AG10803 (cell line): ENCODE data around the gene CD7.

- RRBS, result no CpG with 5 or more reads among the region's 6 CpGs
These were observed 52.7 kb downstream of the CCDC57 start for GRCh38 chr17:82159956-82160294.

DNA sequence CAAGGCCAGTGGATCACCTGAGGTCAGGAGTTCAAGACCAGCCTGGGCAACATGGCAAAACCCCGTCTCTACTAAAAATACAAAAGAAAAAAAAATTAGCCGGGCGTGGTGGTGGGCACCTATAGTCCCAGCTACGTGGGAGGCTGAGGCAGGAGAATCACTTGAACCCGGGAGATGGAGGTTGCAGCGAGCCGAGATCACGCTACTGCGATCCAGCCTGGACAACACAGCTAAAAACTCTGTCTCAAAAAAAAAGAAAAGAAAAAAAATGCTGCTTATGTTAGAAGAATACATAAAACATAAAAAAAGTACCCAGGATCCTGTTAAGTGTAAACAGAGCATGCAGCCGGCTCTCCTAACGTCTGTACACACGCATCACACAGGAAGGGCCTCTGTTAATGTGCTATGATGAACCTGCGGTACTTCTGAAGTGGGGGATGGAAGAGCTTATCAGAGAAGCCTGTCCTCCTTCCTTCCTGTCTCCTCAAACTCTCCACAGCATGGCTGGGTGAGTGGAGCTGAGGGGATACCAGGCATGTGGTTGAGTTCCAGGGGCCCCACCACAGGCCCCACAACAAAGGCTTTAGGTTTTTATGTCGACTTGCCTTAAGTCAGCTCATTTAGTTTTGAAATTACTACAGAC, 12.0 kb downstream of the CCDC57 start:
- RRBS, result no CpG with 5 or more reads among the region's 14 CpGs

- RRBS, result no CpG with 5 or more reads among the region's 10 CpGs
These were observed 10.5 kb downstream of the SLC16A3 start for GRCh38 chr17:82239366-82239660.

DNA sequence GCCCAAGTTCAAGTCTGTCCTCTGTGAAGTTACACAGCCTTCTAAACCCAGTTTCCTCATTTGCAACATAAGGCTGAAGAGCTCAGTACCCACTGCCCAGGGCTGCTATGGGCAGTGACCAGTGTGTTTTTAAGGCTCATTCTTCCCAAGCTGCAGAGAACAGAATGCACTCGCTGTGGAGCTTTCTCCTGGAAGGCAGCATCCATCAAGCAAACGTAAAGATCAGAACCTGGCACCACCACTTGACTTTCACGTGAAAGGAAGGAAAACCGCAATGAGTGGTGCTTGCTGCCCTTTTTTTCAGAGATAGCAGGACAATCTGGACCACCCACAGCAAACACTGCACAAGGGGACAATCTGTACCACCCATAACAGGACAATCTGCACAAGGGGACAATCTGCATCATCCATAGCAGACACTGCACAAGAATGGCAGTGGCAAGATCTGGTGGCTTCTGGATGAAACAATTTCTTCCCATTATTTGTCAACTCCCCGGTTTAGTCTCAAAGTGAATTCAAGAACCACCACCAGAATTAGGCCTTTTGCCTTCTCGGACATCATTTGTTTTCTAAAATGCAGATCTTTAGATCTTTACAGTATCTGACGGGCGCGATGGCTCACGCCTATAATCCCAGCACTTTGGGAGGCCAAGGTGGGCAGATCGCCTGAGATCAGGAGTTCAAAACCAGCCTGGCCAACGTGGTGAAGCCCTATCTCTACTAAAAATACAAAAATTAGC, 11.0 kb downstream of the CSNK1D start:
- RRBS, result no CpG with 5 or more reads among the region's 12 CpGs

DNA sequence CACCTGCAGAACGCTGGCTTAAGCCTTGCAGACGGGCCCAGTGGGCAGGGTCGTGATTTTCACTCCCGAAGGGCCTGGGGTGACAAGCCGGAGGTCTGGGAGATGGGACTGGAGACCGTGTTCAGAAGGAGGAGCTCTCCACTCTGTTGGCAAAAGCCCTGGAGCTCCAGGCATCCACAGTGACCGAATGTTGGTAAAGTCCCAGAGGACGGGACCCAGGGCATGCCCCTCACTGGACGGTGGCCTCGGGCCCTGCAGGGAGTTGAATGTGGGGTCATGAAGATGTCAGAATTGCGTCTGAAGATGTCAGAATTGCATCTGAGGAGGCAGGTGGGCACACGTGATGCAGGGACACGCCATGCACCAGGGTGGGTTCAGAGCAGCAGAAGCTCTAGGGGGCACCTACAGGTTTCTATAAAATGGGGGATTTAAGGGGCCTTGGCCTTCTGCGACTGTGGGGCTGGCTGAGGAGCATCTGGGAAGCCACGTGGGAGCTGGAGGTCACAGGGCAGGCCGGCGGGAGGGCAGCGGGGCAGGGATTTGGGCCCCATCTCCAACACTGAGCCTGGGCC, 18.5 kb downstream of the CD7 start:
- RRBS, result 75% methylated on average over 3 of the region's 18 CpGs

GRCh38 chr17:82303242-82303665, 14.2 kb downstream of the CD7 start:
- RRBS, result 56% methylated on average over 2 of the region's 17 CpGs

DNA sequence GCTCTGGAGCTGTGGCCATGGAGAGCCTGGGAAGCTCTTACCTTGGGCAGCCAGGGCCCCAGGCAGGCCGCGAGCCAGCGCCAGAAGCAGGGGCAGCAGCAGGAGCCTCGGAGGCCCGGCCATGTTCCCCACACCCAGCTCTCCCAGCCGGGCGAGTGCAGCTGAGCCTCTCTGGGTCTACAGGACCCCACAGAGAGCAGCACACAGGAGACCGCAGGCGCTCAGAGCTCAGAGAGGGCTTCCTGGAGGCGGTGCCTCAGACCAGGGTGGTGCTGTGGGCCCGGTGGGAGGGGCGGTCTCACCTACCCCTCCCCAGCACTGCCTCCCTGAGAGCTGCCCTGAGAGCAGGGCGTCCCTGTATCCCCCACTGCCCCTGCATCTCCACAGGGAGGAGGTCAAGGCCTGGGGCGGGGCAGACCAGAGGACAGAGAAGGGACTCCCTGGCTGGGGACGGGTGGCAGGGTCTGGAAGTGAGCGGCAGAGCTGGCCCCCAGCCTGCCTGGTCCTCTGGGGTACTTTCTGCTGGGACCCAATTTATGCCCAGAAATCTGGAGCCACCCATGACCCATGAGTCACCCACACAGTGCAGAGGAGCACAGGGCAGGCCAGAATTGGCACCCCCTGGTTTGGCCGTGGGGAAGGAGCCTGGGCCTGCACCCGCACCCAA, at the start of gene CD7:
CD7 (minus strand) TSS at position 236 of the 667 bp plus-strand sequence.
- RRBS, result 0% methylated on average over 2 of the region's 18 CpGs

DNA sequence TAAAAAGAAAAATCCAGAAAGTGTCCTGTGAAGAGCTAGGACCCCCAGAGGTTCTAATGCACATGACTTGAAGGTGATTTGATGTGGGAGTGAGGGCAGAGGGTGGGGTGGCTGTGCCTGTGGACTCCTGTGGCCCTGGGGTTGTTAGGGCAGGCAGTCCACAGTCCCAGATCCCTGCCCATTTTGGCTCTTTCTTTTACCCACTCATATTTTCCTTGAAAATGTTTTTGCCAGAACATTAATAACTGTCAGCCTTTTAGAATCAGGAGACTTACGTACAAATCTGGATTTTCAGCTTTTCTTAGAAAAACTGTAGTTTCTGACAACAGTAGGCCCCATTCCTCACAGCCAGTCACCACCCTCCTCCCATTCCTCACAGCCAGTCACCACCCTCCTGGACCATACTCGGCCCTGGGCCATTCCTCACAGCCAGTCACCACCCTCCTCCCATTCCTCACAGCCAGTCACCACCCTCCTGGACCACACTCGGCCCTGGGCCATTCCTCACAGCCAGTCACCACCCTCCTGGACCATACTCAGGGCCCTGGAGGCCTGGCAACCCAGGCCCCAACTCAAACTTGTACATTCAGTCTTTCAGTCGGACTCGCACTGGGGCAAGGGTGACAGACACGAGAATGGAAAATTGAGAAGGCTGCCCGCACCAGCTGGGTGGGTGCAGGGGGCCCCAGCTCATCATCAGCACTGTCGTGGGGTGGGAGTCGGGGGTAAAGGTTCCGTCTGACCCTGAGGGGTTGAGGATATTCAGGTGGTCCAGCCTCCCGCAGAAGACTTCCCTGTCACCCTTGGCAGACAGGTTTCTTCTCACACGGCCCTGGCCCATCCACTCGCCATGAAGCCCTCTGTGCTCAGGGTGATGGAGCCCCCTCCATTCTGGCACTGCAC, 30.5 kb downstream of the NARF start:
- RRBS, result no CpG with 5 or more reads among the region's 13 CpGs

DNA sequence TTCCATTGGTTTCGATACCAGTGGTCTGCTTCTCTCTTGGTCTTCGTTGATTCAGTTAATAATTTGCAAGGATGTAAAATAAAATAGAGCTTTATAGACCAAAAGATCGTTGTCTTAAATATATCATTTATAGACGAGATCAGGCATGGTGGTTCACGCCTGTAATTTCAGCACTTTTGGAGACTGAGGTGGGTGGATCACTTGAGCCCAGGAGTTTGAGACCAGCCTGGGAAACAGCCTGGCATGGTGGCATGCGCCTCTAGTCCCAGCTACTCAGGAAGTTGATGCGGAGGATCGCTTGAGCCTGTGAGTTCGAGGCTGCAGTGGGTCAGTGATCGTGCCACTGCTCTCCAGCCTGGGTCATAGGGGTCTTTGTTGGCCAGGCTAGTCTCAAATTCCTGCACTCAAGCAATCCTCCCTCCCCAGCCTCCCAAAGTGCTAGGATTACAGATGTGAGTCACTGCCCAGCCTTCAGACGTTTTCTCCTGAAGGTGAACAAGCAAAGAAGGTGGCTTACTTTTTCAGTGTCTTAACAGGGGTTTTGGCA, 41.1 kb downstream of the FOXK2 start:
- RRBS, result no CpG with 5 or more reads among the region's 11 CpGs

GRCh38 chr17:82563130-82563861, 43.8 kb downstream of the FOXK2 start:
- RRBS, result no CpG with 5 or more reads among the region's 14 CpGs

GRCh38 chr17:82613224-82614302, 34.7 kb downstream of the WDR45B start:
- RRBS, result 91% methylated on average over 12 of the region's 53 CpGs

DNA sequence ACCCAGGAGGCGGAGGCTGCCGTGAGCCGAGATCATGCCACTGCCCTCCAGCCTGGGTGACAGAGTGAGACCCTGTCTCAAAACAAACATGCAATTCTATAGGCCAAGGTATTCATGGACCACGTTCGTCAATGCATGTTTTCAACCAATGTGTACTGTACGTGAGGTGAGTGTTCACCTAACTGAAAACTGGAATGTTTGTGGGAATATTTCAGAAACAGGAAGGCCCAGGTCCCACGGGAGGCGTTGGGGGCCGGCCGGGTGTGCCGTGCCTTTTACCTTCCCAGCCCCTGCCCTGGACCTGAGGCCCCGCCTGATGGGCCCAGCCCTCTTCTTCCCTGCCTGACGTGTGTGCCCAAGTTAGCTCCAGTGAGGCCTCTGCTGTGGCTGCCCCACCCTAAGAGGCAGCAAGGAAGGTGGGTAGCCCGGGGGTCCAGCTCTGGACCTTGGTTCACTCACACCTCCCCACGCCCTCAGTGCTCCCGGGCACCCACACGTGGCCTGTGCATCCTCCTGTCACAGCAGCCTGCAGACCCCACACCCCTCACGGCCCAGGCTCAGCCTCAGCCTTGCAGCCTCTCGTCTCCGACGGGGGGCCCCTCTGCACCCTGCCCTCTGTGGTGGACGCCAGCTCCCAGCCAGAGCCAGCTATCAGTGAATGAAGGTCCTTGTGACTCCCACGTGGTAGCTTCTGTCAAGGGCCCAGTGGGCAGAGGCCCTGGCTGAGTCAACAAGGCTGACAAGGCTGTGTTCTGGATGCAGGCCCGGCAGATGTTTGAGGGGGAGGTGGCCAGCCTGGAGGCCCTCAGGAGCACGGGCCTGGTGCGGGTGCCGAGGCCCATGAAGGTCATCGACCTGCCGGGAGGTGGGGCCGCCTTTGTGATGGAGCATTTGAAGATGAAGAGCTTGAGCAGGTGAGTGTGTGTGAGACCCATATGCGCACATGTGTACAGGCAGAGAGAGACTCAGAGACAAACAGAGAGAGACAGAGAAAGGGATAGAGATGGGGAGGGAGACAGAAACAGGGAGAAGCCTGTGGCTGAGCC, 2.6 kb downstream of the FN3K start:
- RRBS, result 74% methylated on average over 8 of the region's 31 CpGs

DNA sequence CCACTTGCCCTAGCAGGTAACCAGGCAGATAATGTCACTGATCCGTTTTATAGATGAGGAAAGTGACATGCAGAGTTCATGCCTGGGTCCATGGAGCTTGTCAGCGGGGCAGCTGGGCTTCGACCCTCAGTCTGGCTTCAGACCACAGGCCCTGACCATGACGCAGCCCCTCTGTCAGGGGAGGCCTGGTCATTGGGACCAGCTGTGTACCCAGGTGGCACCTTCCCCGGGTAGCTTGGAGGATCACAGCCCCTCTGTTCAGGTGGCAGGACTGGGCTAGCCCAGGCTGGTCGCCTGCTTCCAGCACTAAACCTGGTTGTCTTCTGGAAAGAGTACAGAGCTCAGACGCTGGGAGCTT, 8.2 kb upstream of the TBCD start:
- RRBS, result no CpG with 5 or more reads among the region's 7 CpGs

- RRBS, result no CpG with 5 or more reads among the region's 6 CpGs
These were observed 3.7 kb downstream of the TBCD start for GRCh38 chr17:82755448-82756044.

GRCh38 chr17:82774771-82775685, 23.2 kb downstream of the TBCD start:
- RRBS, result no CpG with 5 or more reads among the region's 39 CpGs

DNA sequence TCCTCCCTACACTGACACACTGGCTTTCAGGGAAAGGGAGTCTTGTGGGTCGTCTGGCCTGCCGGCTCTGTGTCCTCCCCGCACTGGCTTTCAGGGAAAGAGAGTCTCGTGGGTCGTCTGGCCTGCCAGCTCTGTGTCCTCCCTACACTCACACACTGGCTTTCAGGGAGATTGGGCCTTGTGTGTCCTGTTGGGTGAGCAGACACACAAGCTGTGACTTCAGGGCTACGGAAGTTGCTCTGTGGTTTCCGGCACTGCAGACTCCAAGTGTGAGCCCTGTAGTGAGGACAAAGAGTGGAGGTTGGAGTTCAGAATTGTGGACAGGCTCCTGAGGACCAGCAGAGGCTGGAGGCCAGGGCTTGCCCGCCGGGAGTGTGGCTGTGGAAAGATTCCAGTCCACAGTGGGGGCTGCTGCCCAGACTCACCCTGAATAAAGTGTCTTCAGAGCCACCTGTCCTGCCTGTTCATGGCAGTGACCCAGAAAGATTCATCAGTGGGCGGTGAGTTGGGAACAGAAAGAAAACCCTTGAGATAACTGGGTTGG, 19.6 kb upstream of the ZNF750 start:
- RRBS, result no CpG with 5 or more reads among the region's 10 CpGs

DNA sequence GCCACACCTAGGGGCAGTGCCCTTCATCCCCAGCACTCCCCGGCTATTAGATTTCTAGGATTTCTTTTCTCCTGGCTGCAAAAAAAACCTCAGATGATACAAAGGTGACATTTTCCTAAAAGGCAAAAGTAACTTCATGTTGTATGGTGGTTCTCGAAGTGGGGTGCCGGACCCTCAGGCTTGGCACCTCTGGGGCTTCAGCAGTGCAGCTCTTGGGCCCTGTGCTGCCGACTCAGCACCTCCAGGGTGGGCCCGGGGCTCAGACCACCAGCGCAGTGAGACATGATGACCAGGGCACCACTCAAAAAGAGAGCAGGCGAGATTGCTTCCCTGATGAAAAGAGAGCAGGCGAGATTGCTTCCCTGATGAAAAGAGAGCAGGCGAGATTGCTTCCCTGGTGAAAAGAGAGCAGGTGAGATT, 98.6 kb upstream of the ZNF750 start:
- RRBS, result 93% methylated on average over 3 of the region's 9 CpGs

DNA sequence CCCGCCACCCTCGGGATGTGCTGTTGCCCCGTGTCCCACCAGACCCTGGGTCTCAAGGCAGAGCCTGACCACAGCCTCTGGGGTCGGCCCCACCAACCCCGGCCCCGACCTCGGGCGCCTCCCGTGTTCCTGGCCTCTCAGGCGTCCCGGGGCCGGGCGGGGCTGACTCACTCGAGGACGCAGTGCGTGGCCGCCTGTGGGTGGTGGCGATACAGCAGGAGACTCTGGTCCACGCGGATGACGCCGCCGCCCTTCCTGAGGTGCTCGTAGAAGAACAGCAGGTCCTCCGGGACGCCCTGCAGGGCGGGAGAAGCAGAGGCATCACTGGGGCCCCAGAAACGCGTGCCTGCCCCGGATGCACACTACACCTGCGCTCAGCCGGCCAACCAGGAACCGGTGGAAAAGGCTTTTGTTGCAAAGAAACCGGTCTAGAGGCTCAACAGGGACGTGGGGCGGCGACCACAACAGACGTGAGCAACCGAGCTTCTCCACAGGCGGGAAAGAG, 90.6 kb downstream of the B3GNTL1 start:
- RRBS, result 97% methylated on average over 13 of the region's 40 CpGs

DNA sequence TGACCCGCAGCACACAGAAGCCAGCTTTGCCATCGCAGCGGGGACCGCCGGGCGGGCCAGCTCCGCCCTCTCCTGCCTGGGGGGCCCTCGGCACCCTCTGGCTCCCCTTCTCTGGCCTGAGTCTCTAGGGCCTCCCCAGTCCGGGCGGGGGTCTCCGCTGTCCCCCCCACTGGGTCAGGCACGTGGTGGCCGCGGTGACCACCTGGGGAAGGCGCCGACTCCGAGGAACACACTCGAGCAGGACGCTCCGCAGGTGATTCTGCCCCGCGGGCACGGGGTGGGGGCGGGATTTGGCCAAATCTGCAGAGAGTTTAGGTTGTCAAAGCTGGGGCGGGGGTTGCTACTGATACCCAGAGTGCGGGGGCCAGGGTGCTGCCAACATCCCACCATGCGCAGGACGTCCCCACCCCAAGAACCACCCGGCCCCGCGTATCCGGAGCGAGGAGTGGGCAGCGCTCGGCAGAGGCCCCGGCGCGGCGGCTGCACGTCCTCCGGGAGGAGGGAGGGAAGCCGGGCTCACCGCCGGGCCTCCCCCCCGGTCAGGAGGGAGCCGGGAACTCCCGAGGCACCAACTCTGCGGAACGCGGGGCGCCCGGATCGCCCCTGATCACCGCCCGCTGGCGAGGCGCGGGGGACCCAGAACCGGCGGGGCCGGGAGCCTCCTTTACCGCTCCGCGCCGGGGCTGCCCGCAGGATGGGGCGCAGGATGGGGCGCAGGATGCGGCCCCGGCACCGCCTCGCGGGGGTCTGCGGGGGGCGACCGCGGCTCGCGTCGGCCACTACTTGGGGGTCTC, 701 bp upstream of the METRNL start:
- RRBS, result 3% methylated on average over 35 of the region's 80 CpGs

DNA sequence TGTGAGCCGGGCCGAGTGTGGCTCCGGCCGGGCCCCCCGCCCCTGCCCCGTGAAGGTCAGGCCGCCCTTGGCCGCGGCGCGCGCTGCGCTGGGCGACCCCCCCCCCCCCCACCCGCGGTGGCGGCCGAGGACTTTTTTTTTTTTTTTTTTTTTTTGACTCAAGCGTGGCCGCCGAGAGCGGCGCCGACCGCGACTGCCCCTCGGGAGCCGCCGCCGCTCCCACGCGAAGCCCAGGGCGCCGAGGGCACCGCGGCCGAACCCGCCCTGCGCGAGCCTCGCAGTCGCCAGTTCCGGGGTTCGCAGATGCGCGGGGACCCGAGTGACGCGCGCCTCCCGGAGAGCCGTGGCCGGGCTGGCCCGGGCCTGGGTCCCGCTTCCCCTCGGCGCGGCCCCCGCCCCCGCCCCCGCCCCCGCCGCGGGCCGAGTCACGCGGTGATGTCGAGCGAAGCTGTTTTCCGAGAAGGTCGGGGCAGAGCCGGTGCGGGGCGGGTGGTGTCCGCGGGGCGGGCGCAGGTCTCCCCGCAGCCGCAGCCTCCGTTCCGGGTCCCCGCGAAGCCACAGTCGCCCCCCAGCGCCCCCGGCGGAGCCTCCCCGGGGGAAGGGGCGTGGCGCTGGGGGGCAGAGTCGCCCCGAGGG, 1.2 kb downstream of the METRNL start:
- RRBS, result 2% methylated on average over 35 of the region's 93 CpGs